Spleen (tissue), 7 donors: ENCODE data around the genes SEC14L3 and PES1.

GRCh38 chr22:29119820-29120563 lies 47.2 kb downstream of the KREMEN1 start:
- PRO-cap, 4 experiments = no peak in any of the 4 experiments
- RAMPAGE, long total RNA, 4 experiments = start-site peak on the plus strand in 2 of 4 experiments, at chr22:29119985-29120467 at its widest, 8 to 16 reads per replicate

GRCh38 chr22:29318446-29318968 lies 3.0 kb upstream of the RASL10A start:
- PRO-cap, 4 experiments = peak in 1 of 4 experiments; most common minus-strand start chr22:29318683 (in 1)
- RAMPAGE, long total RNA, 4 experiments = no peak in any of the 4 experiments

GRCh38 chr22:29385579-29386234 lies 2.7 kb downstream of the AP1B1 start:
- PRO-cap, 4 experiments = peak in 4 of 4 experiments; most common plus-strand start chr22:29386048 (in 2); most common minus-strand start chr22:29385840 (in 1)
- RAMPAGE, long total RNA, 4 experiments = start-site peak on the plus strand in 1 of 4 experiments, at chr22:29385587-29386167 at its widest, 8 reads per replicate

DNA sequence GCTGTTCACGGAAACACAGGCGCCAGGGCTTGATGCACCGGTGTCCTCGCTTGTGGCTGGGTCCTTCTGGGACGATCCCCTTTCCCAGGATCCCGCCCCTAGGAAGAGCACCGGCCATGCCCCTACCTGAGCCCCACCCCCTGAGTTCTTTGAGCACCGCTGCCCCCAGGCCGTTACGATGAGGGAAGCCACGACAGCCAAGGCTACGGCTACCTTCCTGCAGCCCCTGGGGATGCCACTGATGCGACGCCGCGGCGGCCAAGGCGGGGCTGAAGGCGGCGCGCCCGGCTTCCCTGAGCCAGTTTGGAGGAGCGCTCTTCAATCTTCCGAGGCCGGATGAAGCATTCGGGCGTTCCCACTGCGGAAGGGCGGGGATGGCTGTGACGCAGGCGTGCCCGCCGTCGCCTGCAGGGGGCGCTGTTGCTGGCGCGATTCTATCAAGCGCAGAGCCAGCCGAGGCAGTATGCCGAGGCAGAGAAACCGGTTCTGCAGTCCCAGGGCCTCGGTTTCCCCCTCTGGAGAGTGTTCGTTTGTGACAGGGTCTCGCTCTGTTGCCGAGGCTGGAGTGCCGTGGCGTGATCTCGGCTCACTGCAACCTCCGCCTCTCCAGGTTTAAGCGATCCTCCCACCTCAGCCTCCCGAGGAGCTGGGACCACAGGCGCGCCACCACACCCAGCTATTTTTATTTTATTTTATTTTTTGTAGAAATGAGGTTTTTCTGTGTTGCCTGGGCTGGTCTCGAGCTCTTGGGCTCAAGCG lies 9.7 kb upstream of the NEFH start:
- PRO-cap, 4 experiments = peak in 2 of 4 experiments; most common plus-strand start position 446 of the sequence (in 1); most common minus-strand start position 338 of the sequence (in 2)
- RAMPAGE, long total RNA, 4 experiments = no peak in any of the 4 experiments

DNA sequence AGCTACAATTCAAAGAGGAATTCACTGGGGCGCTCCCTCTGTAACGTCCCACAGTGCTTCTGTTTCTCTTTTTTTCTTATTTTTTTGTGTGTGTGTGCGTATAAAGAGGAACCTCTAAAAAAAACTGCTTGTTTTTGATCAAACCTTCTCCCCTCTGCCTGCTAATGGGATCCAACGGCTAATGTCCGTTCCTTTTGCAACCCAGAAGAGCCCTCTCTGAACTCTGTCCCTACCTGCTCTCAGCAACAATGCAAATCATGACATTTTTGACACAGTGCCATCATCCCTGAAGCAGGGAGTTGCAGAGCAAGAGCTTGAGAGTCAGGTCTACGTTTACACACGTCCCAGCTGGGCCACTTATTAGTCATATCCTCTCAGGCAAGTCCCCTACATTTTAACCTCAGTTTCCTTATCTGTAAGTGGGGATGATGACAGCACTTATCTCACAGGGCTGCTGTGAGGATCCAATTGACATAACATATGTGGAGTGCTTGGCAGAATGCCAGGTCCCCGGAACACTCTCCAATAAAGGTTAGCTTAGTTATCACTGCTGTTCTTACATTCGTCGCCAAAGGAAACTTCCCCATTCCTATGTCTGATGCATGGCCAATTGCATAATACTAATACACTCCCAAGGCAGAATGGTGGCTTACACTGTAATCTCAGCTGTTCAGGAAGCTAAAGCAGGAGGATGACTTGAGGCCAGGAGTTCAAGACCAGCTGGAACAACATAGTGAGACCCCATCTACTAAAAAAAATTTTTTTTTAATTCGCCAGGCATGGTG lies 16.8 kb downstream of the ASCC2 start:
- PRO-cap, 4 experiments = no peak in any of the 4 experiments
- RAMPAGE, long total RNA, 4 experiments = no peak in any of the 4 experiments

DNA sequence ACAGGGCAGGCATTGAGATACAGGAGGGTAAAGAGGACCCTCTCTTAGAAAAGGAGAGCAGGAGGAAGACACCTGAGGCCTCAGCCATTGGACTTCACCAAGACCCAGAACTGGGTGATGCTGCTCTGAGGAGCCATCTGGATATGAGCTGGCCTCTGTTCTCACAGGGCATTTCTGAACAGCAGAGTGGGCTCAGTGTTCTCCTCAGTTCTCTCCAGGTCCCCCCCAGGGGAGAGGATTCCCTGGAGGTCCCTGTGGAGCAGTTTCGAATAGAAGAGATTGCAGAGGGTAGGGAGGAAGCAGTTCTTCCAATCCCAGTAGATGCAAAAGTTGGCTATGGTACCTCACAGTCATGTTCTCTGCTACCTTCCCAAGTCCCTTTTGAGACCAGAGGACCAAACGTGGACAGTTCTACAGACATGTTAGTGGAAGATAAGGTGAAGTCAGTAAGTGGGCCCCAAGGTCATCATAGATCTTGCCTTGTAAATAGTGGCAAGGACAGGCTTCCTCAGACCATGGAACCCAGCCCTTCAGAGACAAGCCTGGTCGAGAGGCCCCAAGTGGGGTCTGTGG lies 60.4 kb upstream of the HORMAD2 start:
- PRO-cap, 4 experiments = peak in 2 of 4 experiments; most common plus-strand start position 278 of the sequence (in 2)
- RAMPAGE, long total RNA, 4 experiments = no peak in any of the 4 experiments

- PRO-cap, 4 experiments = no peak in any of the 4 experiments
- RAMPAGE, long total RNA, 4 experiments = no peak in any of the 4 experiments
Observed at GRCh38 chr22:30047272-30047878, 32.9 kb upstream of the HORMAD2 start.

- PRO-cap, 4 experiments = no peak in any of the 4 experiments
- RAMPAGE, long total RNA, 4 experiments = no peak in any of the 4 experiments
Observed at GRCh38 chr22:30247113-30247436, 516 bp upstream of the LIF start.

DNA sequence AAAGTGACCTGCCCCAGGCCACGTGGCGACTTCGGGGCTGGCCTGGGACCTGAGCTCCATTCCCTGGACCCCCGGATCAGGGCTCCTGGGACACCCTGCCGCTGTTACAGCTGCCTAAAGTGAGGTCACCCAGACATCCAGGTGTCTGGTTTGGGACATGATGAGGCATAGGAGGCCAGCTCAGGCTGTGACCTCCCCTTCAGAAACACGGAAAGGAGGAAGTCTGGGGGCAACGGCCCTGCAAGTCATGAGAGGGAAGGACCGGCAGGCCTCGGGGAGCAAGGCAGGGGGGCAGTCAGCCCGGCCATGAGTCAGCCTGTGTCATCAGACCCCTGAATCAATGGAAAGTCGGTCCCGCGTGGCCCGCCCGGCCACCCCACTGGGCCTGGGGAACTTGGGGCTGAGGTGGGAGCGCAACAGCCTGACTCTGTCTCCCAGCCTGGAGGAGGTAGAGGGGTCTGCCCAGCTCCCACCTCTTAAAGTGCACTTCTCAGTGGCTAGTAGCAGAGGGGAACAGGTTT lies 3.3 kb downstream of the OSM start:
- PRO-cap, 4 experiments = peak in 1 of 4 experiments; most common plus-strand start position 388 of the sequence (in 1); most common minus-strand start position 207 of the sequence (in 1)
- RAMPAGE, long total RNA, 4 experiments = no peak in any of the 4 experiments

DNA sequence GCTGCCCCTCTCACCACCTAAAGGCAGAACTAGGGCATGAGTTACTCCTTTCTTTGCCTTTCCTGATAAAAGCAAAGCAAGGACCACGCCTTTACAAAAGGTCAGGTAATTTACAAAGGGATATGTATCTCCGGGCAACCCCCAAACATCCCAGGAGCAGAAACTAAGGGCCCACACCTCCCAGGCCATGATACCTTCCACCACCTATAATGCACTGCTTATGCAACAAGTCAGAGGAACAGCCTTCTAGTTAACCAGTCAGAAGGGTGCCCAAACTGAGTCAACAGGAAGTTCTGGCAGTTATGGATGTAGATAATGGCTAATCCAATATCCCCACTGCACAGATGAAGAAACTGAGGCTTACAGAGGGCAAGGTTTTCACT lies 16.6 kb upstream of the CASTOR1 start:
- PRO-cap, 4 experiments = no peak in any of the 4 experiments
- RAMPAGE, long total RNA, 4 experiments = no peak in any of the 4 experiments

DNA sequence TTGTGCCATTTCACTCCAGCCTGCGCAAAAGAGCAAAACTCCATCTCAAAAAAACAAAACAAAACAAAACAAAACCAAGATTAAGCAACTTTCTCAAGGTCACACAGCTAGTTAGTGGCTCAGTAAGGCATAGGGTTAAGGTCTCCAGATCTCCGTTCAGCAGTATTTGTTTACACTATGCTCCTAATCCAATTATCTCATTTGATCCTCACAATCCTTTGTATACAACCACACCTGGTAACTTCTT lies 9.5 kb downstream of the TBC1D10A start:
- PRO-cap, 4 experiments = no peak in any of the 4 experiments
- RAMPAGE, long total RNA, 4 experiments = no peak in any of the 4 experiments

- PRO-cap, 4 experiments = no peak in any of the 4 experiments
- RAMPAGE, long total RNA, 4 experiments = no peak in any of the 4 experiments
Observed at GRCh38 chr22:30341002-30341967, 14.5 kb upstream of the TBC1D10A start.

DNA sequence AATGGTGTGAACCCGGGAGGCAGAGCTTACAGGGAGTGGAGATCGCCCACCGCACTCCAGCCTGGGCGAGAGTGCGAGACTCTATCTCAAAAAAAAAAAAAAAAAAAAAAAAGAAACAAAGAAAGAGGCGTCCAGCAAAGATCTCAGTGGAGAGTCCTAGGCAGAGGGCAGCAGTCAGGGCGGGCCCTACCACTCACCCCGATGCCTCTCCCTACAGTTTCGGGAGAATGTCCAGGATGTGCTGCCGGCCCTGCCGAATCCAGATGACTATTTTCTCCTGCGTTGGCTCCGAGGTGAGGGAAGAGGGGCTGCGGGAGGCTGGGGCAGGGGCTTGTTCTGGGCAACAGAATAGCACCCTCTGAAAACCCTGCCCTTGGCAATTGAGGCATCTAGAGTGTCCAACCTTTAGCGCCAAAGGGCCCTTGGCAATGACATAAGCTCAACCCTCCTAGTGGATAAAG lies 2.6 kb downstream of the SEC14L2 start:
- PRO-cap, 4 experiments = no peak in any of the 4 experiments
- RAMPAGE, long total RNA, 4 experiments = no peak in any of the 4 experiments

- PRO-cap, 4 experiments = no peak in any of the 4 experiments
- RAMPAGE, long total RNA, 4 experiments = no peak in any of the 4 experiments
Observed at GRCh38 chr22:30420359-30420964, 5.1 kb upstream of the MTFP1 start.

DNA sequence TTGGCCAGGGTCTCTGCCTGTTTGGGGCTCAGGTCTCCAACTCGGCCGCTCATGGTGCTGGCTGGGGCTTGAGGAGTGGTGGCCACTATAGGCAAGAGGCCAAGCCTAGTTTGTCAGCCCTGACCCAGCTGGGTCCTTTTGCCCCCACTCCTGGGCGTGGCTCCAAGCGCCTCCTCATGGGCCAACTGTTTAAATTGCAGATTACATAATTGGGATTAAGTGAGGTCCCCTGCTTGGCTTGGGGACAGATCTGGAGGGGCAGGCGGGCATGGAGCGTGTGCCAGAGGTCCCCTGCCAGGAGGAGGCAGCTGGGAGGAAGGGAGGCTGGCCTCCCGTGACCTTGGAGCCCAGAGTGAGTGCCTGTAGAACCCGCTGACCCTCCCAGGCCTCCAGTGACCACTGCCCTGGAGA lies at the start of gene SEC14L3:
Gene SEC14L3 (minus strand): TSS at position 112 of the 411 bp plus-strand sequence.
- PRO-cap, 4 experiments = no peak in any of the 4 experiments
- RAMPAGE, long total RNA, 4 experiments = no peak in any of the 4 experiments

DNA sequence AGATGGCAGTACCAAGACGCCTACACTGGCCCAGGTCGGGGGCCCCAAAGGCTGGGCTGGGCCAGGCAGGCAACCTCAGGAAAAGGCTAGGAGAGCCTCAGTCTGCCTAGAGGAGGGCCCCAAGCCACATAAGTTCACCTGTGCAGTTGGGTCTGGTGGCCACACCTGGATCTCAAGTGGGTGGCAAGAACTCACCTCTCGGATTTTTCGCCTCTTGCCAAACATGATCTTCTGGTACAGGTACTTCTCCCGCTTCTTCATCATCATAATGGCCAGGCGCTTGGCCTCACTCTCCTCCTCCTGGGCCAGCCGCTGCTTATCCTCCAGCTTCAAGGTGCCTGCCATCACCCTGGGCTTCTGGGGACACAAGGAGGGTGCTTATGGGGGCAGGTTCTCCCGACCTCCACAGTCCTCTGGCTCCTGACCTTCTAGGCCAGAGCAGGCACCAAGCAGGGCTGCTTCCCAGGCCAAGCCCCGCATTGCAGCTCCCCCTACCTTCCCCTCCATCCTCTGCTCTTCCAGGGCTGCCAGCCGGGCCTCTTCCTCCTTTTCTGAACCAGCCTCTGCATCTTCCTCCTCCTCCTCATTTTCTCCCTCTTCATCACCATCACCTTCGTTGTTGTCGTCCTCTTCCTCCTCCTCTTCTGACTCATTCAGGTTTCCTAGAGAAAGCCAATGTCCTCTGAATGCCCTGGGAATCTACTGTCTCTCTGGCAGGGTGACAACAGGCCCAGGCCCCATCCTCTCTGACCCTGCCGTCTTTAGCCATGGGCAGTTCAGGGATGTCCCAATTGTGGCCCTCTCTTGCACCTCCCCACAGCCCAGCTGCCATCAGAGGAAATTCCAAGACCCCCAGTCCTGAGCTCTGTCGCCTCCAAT lies 4.4 kb upstream of the GAL3ST1 start:
- PRO-cap, 4 experiments = no peak in any of the 4 experiments
- RAMPAGE, long total RNA, 4 experiments = no peak in any of the 4 experiments

DNA sequence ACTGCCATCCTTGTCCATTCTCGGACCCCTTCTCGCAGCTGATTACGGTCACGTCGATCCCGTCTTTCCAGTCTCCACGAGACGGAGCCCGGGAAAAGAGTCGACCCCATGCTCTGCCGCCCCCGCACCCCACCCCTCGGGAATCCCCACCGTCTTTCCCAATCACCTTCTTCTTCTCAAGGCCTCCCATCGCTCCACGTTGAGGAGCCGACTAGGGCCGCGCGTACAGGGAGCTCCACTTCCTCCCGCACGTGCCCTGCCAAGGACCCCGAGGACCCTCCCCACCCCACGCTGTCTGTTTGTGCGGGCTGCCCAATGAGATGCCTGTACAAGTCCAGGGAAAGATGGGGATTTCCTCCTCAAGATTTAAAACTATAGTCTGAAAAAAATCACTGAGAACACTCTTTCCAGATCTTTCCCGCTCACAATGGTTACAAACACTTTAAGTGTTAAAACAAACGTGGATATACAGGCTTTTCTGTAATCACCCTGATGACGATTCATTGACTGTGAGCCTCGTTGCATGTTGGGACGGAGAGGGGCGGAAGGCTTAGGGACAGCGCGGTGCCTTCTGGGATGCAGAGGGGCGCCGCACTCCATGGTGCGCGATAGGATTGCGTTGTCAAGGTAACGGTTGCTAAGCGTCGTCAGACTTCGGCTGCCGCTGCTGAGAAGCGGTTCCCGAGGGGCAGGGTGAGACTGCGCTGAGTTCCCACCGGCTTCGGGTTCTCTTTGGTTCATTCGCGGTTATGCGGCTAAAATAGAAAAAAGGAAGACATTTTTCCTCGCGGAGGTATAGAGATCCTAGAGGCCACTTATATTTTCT lies at the start of gene PES1:
Gene PES1 (minus strand): TSS at position 267 of the 826 bp plus-strand sequence.
- PRO-cap, 4 experiments = peak in 4 of 4 experiments; most common minus-strand start position 253 of the sequence (in 4)
- RAMPAGE, long total RNA, 4 experiments = start-site peak on the minus strand in 4 of 4 experiments, centred at positions 228 to 244 of the sequence, 35 to 286 reads per replicate

GRCh38 chr22:30665256-30665674 lies 2.4 kb downstream of the DUSP18 start:
- PRO-cap, 4 experiments = no peak in any of the 4 experiments
- RAMPAGE, long total RNA, 4 experiments = no peak in any of the 4 experiments

- PRO-cap, 4 experiments = no peak in any of the 4 experiments
- RAMPAGE, long total RNA, 4 experiments = no peak in any of the 4 experiments
Observed at GRCh38 chr22:30667002-30667553, 597 bp downstream of the DUSP18 start.

DNA sequence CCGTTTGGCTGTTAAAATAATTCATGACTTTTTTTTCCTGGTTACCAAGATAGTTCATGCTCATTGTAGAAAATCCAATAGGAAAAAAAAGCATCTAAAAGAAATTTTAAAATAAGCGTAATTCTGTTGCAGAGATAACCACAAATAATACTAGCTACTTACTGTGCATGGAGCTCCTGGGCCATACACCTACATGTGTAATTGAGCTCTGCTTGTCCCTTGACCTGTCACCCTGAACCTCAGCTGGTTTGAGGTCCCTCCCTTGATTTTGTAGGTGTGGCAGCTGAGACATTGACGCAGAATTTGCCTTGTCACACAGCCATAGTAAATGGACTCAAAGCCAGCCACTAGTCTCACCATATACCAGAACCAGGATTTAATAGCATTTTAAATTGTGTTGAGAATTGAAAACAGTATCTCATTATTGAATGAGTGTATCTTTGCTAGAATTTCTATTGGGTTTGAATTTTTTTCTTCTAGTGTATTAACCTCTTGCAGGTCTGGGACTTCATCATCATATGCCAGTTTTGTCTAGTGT lies 135.2 kb downstream of the MORC2 start:
- PRO-cap, 4 experiments = no peak in any of the 4 experiments
- RAMPAGE, long total RNA, 4 experiments = no peak in any of the 4 experiments